Measurements from ENCODE around the genes PHYH and SEPHS1.

GRCh38 chr10:11610527-11610745, 1.0 kb downstream of the USP6NL start:
- PRO-cap, result no peak

- PRO-cap, result bidirectional peak, plus-strand start at chr10:11742384, minus-strand start at chr10:11742252
Observed at GRCh38 chr10:11742014-11742316, 217 bp upstream of the ECHDC3 start.

GRCh38 chr10:12412826-12413697, 63.7 kb downstream of the CAMK1D start:
- PRO-cap, result no peak

DNA sequence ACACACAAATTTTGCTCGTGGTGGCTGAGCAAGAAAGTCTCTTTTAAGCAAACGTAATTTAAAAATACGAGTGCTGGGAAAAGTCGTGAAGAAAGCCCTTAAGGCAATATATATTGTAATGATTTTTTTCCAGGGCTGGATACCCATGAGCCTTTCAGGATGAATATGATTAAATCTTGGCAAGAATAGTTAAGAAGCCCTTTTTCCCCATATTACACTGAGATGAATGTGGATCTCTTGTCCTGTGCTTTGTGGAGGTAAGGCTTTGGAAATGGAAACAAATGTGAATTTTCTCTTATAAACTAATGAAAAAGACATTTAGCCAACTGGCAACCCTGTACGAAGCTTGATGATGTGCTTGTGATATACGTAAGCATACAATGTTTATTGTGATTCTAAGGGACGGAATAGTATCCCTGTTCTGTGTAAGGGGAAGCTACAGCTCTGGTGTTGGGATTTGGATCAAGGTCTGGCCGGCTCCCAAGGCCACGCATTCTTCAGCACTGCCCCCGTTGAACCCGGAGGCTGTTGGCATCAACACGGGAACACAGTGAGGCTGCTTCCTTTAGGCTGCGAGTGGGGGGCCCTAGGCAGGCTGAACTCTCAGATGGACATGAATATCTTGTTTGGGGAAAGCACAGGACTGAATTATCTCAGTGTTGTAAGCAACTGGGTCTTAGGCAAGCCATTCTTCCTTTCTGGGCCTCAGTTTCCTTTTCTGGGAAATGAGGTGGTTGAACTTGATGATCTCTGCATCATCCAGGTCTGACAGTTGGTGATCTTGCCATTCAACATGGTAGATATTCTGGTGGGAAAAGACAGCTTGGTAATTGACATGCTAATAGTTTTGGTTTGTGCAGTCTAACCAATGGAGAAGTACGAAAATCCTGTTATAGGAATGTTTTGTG, 180.6 kb downstream of the CAMK1D start:
- PRO-cap, result no peak

GRCh38 chr10:12531446-12531952, 182.2 kb downstream of the CAMK1D start:
- PRO-cap, result no peak

DNA sequence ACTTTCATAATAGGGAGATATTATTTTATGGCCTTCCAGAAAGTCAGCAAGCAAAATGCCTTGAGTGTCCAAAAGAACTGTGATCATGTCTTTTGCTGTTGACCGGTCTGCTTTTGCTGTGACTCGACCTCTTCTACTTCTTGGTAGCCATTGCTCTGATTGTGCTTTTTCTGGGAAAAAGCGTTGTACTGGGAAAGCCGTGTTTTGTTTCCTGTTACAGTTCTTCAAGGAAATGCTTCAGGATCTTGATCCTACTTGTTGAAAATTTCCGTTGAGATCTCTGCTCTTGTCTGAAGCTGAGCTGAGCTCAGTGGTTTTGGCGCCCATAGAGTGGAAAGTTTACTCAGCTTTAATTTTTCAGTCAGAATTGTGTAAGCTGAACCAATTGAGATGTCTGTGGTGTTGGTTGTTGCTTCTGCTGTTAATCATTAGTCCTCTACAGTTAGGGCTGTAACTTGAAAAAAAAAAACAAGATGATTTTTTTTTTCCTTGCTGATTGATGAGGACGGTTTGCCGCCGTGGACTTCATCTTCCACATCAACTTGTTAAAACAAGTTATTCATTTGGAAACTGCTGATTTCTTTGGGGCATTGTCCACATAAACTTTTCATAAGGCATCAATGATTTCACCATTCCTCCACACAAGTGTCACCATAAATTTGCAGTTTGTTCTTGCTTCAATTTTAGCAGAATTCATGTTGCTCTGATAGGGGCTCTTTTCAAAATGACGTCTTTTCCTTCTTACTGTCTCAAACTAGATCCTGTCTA, 302.1 kb downstream of the CCDC3 start:
- PRO-cap, result bidirectional peak, plus-strand start at position 261 of the sequence, minus-strand start at position 163 of the sequence

DNA sequence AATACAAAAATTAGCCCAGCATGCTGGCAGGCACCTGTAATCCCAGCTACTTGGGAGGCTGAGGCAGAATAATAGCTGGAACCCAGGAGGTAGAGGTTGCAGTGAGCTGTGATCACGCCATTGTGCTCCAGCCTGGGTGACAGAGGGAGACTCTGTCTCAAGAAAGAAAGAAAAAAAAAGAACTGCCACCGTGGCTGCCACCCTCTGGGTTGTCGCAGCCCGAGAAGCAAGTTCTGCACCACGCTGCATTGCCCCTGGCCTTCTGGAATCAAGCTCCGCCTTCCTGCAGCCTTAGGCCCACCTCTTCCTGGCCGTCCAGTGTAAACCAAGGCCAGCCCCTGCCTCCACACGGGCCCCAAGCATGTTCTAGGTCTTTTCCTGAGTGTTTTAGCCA, 189.1 kb downstream of the CCDC3 start:
- PRO-cap, result no peak

DNA sequence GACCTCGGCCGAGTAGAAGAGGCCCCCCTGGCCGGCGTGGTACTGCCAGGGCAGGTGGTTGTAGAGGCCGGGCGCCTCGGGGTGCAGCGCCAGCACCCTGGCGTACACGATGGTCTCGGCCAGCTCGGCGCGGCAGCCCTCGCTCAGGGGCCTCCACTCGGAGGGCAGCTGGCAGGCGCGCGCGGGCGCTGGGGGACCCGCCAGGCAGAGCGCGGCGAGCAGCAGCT, 266 bp downstream of the CCDC3 start:
- PRO-cap, result no peak

DNA sequence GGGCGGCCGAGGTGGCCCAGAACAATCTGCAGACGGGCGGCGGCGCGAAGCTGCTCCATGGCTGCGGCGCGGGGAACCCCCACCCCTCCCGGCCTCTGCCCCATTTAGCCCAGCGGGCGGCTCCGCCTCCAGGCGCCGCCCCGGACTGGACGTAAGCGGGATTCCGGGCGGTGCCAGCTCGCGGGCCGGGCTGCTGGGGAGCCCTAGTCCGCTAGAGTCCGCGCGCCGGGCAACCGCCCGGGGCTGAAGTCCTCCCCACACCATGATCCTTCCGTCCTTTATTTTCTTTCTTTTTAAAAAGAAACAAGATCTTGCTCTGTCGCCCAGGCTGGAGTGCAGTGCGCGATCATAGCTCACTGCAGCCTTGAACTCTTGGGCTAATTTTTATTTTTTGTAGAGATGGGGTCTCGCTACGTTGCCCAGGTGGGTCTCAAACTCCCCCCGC, at the start of gene PHYH:
Gene PHYH (minus strand): TSS at position 81 of the 445 bp plus-strand sequence.
- PRO-cap, result bidirectional peak, plus-strand start at position 206 of the sequence, minus-strand start at position 106 of the sequence

DNA sequence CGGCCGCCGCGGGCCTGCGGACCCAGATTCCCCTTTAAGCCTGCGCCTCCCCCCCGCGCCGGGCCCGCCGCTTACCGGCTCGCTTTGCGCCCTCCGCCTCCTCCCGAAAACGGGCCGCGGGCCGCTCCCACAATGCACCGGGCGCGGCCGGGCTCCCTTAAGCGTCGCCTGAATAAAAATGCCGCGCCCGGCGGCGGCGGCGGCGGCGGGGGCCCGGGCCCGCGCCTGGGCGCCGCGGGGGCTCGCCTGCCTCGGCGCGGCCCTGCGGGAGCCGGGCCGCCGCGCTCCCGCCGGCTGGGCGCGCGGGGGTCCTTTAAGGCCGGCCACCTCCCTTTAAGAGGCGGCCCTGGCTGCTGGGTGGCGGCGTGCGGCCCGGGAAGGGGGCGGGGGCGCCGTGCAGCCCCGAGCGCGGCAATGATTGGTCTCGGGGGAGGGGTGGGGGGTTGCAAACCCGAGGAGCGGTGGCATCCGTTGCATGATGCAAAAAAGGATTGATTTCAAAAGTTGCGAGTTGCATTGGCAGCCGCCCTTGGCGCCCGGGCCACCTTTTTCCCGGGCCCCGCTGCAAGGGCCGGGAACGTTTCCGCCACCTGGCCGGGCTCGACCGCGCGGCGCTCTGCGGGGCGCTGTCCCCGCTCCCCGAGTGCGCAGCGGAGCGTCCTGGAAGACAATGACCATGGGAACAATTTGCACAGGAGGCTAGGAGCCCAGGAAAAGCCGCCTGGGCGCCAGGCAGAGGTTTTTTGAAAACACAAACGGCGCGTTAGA, at the start of gene SEPHS1:
Gene SEPHS1 (minus strand): TSS at position 369 of the 768 bp plus-strand sequence.
- PRO-cap, result bidirectional peak, plus-strand start at position 494 of the sequence, minus-strand start at position 81 of the sequence; bidirectional peak, plus-strand start at position 642 of the sequence, minus-strand start at position 645 of the sequence

- PRO-cap, result no peak
Observed at GRCh38 chr10:13659840-13660324, 73.1 kb downstream of the PRPF18 start.

GRCh38 chr10:13706622-13707011, 119.9 kb downstream of the PRPF18 start:
- PRO-cap, result no peak

DNA sequence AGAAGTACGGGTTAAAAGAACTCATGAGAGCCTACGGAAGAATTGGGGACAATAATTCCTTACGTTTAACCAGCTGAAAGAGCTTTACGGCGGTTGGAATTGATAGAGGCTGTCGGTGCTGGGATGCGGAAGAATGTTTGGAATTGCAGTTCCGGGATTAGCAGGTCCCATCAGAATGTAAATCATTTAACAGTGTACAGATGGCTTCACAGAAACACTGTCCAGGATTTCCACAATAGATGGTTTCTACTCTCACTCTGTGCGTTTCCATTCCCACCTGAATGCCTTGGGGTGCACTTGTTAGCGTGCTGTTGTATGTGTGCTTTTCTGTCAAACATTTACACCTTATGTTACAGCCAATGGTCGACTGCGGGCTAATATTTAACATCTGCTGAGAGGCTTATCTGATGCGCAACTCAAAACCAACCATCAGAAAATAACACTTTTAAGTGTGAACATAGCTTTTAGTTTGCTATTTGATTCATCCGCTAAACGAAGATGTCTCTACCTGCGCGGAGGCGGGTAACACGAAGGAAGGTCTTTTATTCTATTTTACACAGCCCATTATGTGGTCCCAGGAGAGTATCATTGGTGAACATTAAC, 178.9 kb downstream of the PRPF18 start:
- PRO-cap, result no peak

GRCh38 chr10:13866101-13866533, 279.4 kb downstream of the PRPF18 start:
- PRO-cap, result bidirectional peak, plus-strand start at chr10:13866478, minus-strand start at chr10:13866302

DNA sequence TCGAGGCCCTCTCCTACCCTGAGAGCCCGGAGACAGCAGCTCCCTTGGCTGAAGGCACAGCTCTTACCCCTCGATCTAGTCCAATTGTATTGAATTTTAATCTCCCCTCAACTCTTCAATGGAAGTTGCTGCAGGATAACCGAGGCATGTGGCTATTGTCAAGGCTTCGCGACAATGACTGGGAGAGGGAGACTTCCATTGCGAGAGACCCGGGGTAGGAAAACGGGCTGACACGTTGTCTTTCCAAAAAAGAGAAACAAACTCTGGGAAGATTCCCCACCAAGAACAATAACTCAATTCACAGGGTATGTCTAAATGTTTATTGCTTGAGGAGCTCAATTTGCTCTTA, 305.4 kb downstream of the PRPF18 start:
- PRO-cap, result unidirectional peak, minus-strand start at position 88 of the sequence; unidirectional peak, minus-strand start at position 176 of the sequence

GRCh38 chr10:13894295-13894717, 307.5 kb downstream of the PRPF18 start:
- PRO-cap, result bidirectional peak, plus-strand start at chr10:13894652, minus-strand start at chr10:13894553

DNA sequence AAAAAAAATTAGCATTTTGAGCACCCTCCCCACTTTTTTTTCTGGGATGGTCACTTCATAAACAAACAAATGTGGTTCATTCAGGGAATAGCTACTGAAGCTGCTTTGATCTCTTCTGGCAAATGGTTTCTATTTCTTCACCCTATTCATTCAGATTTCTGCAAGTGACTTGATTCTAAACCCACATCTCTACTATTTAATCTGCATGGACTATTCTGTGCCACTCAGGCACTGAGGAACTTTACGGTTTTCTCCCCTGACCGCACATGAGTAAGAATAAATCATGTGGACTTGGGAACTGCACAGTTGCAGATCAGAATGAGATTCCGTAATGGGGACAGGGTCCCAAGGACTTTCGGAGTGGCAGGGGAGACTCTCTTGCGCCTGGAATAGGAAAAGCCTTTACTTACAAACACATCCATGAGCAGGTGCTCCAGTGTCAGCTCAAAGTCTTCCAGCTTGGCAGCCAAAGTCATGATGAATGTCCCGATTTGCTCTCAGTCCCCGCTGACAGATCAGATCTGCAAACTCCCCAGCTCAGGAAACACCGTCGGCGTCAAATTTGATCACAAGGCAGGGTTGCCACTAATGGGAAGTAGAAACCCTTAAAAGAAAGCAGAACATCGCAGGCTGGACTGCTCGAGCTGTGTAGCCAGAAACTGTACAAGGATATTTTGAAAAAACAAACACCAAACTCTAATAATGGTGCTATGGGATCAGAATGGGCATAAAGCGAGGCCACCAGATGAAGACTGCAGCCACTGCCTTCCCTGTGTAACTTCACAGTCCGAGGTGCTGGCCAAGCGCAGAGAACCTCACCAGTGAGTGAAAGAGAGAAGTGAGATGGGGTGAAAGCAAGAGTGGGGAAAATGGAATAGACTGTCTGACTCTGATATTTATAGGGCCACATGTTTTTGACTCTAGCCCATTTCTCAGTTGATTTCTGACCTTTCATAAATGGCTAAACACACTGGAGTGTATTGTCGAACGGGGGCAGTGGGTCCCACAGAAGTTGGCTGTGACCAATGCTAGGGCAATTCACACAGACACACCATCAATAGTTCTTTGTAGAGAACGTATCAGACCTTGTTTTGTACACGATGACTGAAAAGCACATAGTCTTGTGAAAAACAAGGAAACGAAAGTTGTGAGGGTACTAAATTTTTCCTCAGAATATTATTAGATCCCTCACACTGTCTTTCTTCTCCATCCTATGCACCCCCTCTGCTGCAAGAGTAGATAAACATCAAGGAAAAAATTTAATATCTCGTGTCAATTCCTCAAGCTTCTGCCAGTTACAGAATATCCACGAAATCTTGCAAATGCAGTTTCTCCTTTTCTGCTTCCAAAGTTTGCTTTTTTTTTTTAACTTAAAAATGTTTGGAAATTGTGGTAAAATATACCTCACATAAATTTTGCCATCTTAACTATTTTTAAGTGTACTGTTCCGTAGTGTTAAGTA, 306.2 kb downstream of the FRMD4A start:
- PRO-cap, result no peak

- PRO-cap, result no peak
Observed at GRCh38 chr10:14520341-14521471, 190.0 kb upstream of the FRMD4A start.

- PRO-cap, result no peak
Observed at GRCh38 chr10:14541138-14541862, 210.6 kb upstream of the FRMD4A start.

DNA sequence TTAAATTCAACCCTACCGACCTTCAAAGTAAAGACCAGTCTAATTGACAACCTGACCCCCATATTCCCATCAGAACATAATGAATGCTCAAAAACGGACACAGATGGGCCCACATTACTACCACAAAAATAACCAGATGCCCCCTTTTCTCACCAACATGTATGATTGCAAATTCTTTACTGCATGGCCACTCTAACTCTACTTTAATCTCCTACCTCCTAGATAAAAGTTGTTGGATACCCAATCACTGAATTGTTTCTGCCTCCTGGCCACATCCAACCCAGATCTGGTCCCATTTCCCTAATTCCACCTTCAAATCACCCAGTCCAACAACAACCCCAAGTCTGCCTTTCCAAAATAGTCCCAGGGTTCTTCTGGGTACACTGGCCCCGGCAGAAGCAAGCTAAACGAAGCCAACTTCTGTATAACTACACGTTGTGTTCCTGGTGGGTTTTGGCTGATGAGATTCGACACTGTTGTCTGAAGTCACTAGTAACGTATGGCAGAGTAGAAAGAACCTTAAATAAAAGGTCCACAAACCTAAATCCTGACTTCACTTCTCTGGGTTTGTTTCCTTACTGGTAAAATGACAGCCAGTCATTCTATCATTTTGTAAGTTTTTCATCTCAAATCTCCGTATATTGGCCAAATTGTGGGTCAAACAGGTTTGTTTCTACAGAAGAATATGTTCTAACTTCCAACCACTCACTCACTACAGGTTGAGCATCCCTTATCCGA, 216.2 kb upstream of the FRMD4A start:
- PRO-cap, result no peak